HCT116 (cell line): ENCODE data around the genes ZNF860 and CMTM7.

DNA sequence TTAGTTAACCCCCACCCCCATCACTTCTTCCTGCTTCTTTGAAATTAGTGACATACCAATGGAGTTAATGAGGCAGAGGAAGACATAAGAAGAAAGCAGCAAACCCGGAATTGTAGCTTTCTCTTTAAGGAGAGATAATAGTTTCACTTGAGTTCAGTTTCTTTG, 848 bp downstream of the RBMS3 start:
- RRBS: 56% methylated on average over 1 of the region's 1 CpG

GRCh38 chr3:29309562-29310166, 28.8 kb downstream of the RBMS3 start:
- RRBS: no CpG with 5 or more reads among the region's 5 CpGs

- RRBS: no CpG with 5 or more reads among the region's 12 CpGs
Observed at GRCh38 chr3:29335254-29336310, 54.7 kb downstream of the RBMS3 start.

DNA sequence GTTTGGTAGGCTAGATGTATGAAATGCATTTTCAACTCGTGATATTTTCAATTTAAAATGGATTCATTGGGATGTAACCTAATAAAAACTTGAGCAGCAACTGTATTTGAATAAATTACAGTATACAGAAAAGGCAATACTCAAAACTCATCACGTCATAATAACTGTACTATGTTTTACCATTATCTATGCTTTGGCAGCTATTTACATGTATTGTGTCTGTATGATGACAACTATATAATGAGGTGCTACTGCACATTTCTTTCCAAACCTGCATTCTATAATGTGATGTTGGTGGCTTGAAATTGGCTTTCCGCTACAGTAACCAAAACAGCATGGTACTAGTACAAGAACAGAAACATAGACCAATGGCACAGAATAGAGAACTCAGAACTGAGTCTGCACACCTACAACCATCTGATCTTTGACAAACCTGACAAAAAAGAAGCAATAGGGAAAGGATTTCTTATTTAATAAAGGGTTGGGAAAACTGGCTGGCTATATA, 93.8 kb downstream of the RBMS3 start:
- RRBS: no CpG with 5 or more reads among the region's 3 CpGs

GRCh38 chr3:29488194-29488711, 207.4 kb downstream of the RBMS3 start:
- RRBS: no CpG with 5 or more reads among the region's 2 CpGs

GRCh38 chr3:29758210-29759286, 477.7 kb downstream of the RBMS3 start:
- RRBS: no CpG with 5 or more reads among the region's 7 CpGs

GRCh38 chr3:29994841-29995212, 611.6 kb upstream of the TGFBR2 start:
- RRBS: no CpG with 5 or more reads among the region's 8 CpGs

- RRBS: no CpG with 5 or more reads among the region's 3 CpGs
Observed at GRCh38 chr3:30453346-30453879, 153.0 kb upstream of the TGFBR2 start.

DNA sequence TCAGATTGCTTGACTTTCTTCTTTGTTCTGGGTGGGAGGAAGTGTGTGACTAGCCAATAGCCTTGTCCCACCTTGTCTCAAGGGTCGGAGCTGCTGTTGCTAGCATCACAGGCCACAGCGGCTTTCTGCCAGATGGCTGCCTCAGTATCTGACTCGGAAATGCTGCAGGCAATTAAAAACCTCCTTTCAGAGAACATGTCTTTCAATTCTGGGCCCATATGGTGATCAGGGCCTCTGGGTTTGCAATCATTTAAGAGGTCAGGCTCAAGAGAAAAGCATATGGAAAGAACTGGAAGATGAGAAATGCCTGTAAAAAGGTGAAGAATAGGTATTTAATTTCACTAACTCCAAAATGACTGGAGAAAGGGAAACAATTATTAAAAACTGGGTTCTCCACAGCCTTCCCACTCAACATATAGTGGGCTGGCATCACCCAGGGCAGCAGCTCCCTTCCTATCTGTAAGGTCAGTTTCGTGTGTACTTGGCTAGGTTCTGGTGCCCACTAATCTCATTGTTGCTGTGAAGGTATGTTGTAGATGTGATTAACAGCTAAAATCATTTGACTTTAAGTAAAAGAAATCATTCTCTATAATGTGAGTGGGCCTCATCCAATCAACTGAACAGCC, 32.5 kb downstream of the TGFBR2 start:
- RRBS: no CpG with 5 or more reads among the region's 4 CpGs

- RRBS: no CpG with 5 or more reads among the region's 7 CpGs
Observed at GRCh38 chr3:30655100-30655840, 48.9 kb downstream of the TGFBR2 start.

DNA sequence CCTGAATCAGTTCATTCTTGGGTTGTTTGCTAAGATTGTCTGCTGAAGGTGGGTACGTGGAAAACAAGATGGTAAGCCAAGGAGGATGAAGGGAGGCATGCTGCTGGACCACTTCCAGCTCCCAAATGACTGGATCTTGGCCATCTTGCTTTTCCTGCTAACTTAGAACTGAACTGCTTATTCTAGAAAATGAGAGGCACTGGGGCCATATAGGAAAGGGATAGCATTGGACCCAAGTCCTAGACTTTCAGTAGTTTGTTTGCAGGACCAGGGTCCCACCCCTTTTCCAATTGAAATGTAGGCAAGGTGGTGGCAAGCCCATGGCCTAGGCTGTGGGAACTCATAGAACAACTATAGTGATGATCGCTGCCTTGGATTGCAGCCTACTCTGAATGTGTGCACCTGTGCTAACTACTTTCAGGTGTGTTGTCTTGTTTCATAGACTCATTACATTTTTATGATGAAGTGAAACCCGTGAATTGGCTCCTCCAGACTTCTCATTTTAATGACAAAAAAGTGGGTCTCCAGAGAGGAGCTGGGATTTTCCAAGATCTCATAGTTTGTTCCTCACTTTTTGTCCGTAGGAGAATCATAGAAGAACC, 50.2 kb downstream of the TGFBR2 start:
- RRBS: no CpG with 5 or more reads among the region's 4 CpGs

DNA sequence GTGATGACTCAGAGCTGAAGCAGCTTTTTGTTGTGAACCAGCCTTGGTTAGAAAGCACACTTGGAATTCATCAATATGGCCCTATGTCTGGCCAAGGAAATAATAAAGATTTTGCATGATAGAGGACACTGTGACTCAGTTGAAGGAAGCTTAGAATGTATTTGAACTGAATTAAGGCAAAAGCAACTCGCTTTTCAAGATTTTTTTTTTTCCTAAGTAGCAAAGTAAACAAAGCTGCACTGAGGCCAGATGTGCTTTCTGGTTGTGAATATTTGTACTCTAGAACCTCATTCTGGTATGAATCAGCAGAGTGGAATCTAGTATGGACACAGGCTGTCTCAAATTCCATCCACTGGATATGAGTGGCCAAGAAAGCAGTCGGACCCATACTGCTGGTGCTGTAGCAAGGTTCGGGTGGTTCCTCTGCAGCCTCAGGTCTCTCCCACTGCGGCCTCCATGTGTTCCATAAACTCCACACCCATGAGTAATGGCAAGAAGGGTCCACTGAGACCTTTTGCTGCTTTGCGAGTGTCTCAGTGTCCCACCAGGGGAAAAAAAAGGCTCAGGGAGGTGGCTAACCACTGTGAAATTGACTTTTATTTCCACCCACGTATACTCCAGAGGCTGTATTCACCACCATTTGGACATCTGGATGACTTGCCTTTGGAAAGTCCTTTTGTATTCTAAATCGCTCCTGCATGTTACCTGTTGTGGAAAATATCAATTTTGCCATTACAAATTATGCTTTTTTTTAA, 53.1 kb downstream of the TGFBR2 start:
- RRBS: no CpG with 5 or more reads among the region's 7 CpGs

DNA sequence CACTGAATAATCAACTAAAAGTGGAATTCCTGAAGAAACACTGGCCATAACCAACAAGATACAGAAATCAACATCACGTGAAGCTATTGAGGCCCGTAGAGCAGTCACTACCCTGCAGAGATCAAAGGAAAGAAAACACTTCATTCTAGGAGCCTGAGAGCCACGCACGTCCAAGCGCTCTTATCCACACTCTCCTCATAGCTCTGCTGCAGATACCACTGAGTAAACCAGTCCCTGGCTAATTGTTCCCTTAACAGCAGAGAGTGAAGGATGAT, 270.9 kb upstream of the GADL1 start:
- RRBS: no CpG with 5 or more reads among the region's 5 CpGs

- RRBS: no CpG with 5 or more reads among the region's 6 CpGs
Observed at GRCh38 chr3:31461975-31462728, 70.6 kb upstream of the STT3B start.

DNA sequence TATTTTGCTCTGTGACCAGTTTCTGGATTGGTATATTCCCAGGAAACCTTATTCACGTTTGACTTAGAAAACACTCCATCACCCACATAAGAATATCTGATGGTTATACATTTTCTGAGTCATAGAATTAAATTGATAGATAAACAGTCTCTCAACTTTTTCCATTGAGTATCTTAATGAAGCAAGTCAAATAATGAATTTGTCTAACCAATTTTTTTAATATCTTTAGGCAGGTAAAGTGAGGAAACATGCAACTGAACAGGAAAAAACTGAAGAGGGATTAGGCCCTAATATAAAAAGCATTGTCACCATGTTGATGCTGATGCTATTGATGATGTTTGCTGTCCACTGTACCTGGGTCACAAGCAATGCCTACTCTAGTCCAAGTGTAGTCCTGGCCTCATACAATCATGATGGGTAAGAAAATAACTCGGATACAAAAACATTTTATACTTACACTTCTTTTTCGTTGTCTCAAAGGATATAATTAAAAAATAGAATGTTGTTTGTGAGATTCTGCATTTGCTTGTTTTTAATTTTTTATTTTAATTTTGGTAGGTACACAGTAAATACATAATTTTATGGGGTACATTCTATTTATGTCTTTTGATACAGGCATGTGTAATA, 90.8 kb downstream of the STT3B start:
- RRBS: no CpG with 5 or more reads among the region's 3 CpGs

DNA sequence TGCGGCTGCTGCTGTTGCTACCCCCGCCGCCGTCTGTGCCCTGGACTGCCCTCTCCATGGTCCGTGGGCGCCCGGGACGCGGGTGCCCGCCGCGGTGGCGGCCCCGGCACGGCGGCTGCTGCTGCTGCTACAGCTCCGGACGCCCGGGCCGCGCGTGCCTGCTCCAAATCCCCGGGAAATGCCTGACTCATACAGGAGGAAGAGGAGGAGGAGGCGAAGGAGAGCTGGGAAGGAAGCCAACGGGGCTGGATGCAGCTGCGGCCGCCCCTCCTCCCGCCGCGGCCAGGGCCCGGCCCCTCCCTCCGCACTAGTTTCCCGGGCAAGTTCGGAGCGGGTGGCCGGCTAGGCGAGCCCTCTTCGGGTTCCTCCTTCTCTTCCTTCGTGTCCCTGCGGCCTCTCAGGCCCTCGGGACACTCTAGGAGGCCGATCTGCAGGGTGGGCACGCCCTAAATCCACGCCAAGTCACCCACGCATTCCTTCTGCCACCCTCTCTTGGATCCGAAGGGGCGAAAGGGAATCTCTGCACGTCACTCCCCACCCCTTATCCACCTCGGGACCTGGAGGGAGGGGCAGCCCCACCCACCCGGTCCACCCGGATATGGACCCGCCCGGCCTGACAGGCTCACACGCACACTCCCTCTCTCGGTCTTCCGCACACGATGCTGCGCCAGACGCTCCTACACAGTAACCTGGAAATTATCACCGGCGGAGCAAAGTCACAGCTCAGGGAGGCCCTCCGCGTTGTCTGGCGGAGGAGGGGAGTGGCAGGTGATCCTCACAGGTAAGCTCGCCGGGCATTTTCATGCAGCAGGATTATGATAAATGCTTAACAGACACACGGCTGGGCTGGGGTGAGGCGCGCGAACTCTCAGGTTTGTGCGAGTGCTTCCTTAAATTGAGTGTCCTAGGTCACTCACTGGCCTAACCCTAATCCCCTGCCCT, at the start of gene ZNF860:
Gene ZNF860, plus strand, starts transcription at position 629 of the 942 bp plus-strand sequence.
- RRBS: 0% methylated on average over 10 of the region's 71 CpGs

GRCh38 chr3:32120418-32120756, 14.0 kb downstream of the GPD1L start:
- RRBS: no CpG with 5 or more reads among the region's 3 CpGs

DNA sequence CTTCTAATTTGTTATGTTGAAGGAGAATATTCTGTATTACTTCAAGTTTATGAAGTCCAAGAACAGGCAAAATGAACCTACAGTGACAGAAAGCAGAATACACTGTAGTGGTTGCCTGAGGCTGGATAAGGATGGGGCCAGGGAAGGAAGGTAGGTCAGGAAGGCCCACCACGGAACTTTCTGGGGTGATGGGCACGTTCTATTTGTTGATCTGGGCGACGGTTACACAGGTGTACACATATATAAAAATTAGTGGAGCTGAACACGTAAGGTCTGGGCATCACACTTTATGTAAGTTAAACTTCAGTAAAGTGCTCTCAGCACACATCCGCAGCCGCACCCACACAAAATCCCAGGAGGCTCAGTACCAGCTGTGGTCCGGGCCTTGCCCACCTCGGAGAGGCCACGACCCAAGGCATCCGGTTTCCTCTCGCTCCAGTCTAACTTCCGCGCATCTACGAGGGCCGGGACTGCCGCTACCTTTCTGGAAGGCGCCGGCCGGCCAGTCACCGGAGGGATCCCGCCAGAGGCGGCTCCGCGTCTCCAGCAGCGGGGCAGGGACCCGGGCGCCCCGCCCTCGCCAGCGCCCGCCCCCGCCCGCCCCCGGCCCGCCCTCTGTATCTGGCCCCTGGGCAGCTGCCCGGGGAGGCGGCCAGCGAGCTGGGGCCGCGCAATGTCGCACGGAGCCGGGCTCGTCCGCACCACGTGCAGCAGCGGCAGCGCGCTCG, at the start of gene CMTM7:
Gene CMTM7, plus strand, starts transcription at position 620 of the 728 bp plus-strand sequence.
- RRBS: 2% methylated on average over 38 of the region's 51 CpGs

DNA sequence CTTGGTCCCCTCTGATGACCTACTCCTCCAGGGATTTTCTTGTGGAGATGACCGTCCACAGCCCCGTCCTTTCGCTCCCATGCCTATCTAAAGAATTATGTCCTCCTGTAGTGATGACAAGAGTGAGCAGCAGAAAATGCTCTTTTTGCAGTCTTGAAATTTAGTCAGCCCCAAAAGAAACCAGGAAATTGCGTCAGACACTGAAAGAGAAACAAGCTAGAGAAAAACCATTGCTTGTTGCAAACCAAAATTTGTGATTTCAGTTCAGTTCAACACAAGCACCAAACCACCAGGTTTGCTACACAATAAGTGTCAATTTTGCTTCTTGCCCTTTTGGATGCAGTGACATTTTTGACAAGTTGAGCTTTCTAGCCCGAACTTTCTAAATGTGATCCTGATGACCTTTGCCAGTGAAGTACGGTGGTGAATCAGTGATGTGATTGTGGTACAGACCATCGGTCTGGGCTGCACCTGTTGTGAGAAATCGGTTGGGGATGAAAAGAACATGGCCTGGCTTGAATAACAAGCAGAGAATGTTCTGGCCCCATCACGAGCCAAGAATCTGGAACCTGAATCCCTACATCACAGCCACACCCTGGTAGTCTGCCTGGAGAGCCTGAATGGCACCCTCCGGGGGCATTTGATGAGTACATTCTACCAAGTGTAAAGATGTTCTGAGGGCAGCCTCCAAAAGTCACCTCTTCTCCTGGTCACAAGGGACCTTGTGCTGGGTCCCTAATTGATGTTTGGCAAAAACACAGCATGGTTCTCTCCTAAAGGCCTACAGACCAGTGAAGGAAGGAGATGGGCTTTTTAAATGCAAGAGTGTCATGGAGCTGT, 41.5 kb downstream of the CMTM7 start:
- RRBS: no CpG with 5 or more reads among the region's 10 CpGs

DNA sequence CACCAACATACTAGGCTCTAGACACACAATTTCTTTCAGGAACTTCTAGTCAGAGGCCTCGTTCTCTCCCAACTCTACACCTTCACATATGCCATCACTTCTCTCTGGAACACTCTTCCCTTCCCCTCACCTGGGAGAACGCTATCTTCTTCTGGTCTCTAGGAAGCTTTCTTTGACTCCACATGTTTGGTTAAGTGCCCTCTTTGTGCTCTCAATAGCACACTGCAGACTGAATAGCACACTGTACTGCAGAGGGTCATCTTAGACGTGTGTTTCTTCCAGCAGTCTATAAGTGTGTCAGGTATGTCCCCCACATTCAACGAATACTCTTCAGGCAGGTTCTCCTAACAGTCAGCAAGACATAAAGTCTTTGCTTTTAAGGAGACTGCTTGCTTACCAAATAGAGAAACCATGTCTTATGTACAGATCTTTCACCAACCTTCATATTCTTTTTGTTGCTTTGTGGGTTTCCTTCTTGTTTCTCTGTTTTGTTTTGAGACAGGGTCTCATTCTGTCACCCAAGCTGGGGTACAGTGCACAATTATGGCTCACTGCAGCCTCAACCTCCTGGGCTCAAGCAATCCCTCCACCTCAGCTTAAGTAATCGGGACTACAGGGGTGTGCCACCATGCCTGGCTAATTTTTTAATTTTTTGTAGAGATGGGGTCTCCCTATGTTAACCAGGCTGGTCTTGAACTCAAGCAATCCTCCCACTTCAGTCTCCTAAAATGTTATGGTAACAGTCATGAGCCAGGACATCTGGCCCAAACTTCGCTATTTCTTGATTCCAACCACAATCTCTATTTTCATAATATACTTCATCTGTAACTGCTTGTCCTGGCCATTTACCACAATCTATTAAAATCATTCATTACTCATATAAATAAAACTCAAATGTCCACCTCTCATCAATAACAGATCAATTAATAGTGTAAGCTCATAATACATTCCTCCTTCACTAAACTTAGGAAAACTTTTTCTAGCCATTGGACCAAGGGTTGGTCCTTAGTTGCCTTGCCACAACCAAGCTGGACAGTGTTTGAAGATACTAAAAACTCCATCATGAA, 14.3 kb downstream of the DYNC1LI1 start:
- RRBS: no CpG with 5 or more reads among the region's 6 CpGs